AG04450 (cell line): ENCODE measurements around a stretch of chr6.

DNA sequence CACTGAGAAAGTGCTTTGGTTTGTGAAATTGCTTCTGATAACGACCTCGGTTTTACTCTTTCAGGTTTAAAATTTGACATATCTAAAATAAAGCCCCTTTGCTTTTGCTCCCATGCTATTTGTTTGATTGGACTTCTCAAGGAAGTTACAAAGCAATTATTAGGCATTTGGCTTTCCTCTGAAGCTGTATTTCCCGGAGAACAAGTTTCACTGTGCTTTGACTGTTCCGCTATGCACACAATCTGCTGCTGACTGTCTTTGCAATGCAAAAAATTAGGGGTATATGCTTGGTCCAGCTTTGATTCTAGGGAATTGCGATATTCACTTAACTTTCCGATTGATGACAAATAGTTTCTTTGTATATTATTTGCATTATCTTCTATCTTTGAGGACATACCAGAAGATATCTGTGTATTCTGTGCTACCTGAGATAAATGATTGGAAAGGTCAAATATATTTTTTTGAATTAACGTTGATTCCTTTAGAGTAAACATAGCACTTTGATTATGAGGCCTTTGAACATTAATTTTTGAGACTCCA lies 109.1 kb downstream of the REV3L start:
- CAGE, long polyA plus RNA = no peak
- RRBS = no CpG with 5 or more reads among the region's 7 CpGs

- CAGE, long polyA plus RNA = no peak
- RRBS = 3% methylated on average over 10 of the region's 82 CpGs
These were observed 456 bp upstream of the REV3L start for GRCh38 chr6:111483349-111483998.

- CAGE, long polyA plus RNA = no peak
- RRBS = no CpG with 5 or more reads among the region's 3 CpGs
These were observed 51.3 kb upstream of the REV3L start for GRCh38 chr6:111534228-111534821.

DNA sequence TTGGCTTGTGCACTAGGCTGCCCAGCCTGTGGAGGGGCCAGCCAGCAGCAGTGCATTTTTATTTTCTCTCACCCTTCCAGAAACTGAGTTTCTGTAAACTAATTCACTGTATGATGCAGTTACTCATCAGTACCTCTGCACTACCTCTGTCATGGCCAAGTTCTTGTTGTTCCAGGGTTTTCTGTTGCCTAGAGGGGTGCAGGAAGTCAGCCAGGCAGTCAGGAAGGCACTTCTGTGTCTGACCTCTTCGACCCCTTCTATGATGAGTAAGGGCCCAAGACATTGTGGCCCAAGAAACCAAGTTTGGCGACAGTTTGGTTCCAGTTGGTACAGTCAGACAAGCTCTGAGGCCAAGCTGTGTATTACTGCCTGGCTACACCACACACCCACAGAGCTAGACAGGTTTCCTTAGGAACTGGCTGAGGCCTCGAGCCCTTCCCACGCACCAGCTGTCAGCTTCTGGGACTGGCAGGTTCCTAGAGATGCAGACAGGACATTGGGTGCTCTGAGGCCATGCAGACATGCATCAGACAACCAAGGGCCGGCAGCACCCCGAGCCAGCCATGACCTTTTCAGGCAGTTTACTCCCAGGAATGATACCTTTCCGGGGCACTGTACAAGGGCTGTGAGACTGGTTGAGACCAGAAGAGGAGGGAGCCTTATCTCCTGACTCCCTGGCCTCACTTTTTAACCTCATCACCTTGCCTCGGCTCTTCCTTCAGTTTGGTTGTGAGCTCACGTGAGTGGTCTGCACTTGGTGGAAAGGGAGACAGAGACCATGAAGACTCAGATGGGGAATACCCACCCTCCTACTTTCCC lies 41.1 kb downstream of the TRAF3IP2 start:
- CAGE, long polyA plus RNA = no peak
- RRBS = 61% methylated on average over 3 of the region's 9 CpGs

DNA sequence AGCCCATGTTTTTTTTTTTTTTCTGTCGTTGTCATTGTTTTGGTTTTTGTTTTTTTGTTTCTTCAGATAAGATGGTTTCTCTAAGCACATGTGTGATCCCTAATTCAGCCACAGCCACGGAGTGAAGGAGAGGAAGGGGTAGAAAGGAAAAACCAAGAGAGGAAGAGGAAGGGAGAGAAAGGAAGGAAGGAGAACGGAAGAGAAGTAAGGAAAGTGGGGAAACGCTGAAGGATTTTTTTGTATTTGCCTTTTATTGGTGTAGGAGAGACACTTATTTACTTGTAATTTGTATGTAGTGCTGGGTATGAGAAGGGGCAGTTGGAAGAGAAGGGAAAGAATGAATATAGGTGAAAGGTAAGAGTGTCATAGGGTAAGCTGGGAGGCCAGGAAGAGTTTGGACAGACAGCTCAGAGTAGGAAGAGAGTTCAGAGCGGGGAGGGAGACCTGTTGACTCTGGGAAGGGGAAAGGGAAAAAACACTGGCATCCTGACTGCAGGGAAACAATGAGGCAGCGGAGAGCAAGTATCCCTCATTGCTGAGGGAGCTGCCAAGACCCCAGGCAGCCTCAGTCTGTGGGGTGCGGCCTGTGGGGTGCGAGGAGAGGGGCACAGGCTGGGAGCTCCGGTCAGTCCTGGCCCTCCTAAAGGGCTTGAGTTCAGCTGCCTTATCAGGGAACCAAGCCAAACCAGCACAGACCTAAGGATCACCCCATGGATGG lies 3.2 kb downstream of the TRAF3IP2 start:
- CAGE, long polyA plus RNA = no peak
- RRBS = no CpG with 5 or more reads among the region's 9 CpGs

DNA sequence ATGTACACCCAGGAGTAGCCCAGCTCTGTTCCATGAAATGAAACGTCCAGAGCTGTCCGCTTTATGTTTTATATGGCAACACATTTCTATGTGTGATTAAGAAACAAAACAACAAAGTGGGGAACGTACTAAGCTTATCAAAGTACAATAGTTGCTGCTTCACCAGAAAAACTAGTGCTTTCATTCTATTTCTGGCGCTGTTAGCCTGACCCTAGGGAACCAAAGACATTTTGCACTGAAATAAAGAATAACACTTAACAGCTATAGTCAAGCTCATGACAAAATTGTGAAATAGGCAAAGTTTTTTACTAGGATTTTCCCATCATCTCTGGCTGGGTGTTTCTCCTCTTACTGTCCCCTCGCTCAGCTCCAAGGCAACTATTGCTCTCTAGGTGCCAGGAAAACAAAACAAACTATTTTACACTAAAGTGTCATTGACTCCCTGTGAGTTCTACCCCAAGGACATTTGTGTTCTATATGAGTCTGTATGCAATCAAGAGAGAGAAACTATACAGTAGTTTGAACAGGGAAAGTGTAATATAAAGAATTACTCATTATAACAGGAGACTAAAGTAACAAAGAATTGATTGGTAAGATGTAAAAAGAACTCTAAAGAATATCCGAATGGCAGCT lies 22.9 kb upstream of the TRAF3IP2 start:
- CAGE, long polyA plus RNA = no peak
- RRBS = no CpG with 5 or more reads among the region's 6 CpGs

- CAGE, long polyA plus RNA = no peak
These were observed 128.6 kb upstream of the TRAF3IP2 start for GRCh38 chr6:111734325-111734656.

DNA sequence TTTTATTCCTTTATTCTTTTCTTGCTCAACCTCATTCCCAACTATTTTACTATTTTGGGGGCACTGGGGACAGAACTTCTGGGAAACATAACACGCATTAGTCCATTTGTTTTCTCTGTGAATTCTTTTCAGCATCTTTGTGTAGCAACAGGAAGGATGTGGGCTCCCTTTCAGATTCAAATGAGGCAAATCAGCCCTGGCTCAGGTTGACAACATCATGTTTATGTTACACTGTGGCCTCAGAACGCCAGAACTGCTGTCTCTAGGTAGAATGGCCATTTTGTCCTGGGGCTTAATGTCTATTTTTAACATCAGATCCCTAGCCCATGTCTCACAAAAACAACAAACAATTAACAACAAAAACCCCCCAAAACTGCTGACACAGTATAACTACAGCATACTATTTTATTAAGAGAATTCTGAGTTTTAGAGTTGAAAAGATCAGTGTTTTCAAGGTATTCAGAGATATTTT lies 122.1 kb downstream of the FYN start:
- CAGE, long polyA plus RNA = no peak
- RRBS = no CpG with 5 or more reads among the region's 2 CpGs

DNA sequence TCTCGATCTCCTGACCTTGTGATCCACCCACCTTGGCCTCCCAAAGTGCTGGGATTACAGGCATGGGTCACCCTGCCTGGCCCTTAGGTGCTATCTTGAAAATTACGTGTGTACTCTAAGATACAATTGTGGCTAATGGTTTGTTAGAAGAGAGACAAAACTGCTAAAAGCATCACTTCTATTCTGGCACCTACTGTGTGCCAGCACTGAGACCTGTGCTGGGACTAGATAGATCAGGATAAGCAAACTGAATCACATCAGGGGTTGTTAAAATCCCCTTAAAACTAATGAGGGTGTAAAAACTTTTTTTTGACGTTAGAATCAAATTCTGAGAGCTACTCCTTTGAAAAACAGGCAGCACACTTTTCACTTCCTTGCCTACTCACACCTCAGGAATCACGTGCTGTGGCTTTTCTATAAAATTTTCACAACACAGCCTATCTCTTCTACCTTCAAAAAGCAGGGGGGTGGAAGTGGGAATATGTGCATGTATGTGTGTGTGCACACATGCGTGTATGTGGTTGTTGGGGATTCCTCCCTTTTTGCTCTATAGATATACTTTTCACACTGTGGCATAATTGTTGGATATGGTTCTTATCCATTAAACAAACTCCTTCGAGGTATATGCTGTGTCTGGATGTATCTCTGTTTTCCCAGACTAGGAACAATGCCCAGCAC lies 105.5 kb downstream of the FYN start:
- CAGE, long polyA plus RNA = no peak
- RRBS = no CpG with 5 or more reads among the region's 6 CpGs

- CAGE, long polyA plus RNA = no peak
- RRBS = no CpG with 5 or more reads among the region's 6 CpGs
These were observed 92.9 kb downstream of the FYN start for GRCh38 chr6:111780331-111780752.

DNA sequence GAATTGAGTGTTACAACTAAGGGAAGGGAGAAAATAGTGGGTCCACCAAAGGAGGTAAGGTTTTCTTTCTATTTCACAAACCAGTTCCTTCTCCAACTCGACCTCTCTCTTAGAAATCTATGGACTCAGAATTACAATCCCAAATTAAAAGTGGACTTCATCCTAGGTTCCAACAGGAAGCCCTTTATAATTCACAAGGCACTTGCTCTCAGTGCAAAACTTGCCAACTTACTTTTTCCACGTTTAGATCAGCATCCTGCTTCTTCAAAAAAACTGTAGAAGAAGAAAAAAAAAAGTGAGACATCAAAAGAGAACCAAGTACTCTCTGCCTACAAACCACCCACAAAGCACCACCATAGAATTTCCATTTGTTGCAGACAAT lies 26.9 kb downstream of the FYN start:
- CAGE, long polyA plus RNA = no peak
- RRBS = no CpG with 5 or more reads among the region's 2 CpGs

- CAGE, long polyA plus RNA = no peak
- RRBS = no CpG with 5 or more reads among the region's 3 CpGs
These were observed 22.6 kb downstream of the FYN start for GRCh38 chr6:111850739-111850938.

- CAGE, long polyA plus RNA = no peak
- RRBS = no CpG with 5 or more reads among the region's 8 CpGs
These were observed 5.5 kb downstream of the FYN start for GRCh38 chr6:111867480-111868478.

DNA sequence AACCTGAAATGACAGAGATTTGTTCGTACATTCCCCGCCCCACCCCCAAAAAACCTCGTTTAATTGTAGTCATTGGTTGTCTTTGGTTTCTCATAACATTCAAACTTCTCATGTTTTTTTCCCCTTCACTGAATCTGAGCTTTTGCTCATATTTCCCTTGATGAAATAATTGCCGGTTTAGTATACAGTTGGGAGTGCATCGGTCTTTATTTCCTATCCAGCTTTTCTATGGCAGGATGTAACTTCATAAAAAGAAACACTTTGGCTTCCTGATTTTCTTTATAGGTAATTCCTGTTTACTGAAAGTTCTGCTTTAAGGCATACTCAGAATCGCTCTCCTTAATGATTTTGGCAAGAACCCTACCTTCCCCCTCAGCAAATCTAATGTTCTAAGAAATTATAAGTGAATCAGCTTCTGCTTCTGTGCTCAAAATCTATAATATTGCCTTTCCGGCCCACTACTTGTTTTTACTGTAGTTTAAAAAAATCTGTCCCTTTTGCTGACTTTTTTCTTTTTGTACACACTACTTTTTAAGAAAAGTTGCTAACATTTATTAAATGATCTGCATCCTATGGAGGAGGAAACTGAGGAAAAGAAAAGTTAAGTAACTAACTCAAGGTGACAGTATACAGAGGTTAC lies 1.0 kb upstream of the FYN start:
- CAGE, long polyA plus RNA = no peak
- RRBS = no CpG with 5 or more reads among the region's 7 CpGs

GRCh38 chr6:111950737-111951237 lies 77.5 kb upstream of the FYN start:
- CAGE, long polyA plus RNA = no peak
- RRBS = no CpG with 5 or more reads among the region's 8 CpGs

GRCh38 chr6:112222929-112223510 lies 31.3 kb downstream of the LAMA4 start:
- CAGE, long polyA plus RNA = no peak
- RRBS = no CpG with 5 or more reads among the region's 3 CpGs

- CAGE, long polyA plus RNA = no peak
- RRBS = no CpG with 5 or more reads among the region's 6 CpGs
These were observed 17.3 kb downstream of the LAMA4 start for GRCh38 chr6:112236972-112237641.

- CAGE, long polyA plus RNA = no peak
- RRBS = no CpG with 5 or more reads among the region's 8 CpGs
These were observed 3.0 kb downstream of the LAMA4 start for GRCh38 chr6:112250968-112252103.

DNA sequence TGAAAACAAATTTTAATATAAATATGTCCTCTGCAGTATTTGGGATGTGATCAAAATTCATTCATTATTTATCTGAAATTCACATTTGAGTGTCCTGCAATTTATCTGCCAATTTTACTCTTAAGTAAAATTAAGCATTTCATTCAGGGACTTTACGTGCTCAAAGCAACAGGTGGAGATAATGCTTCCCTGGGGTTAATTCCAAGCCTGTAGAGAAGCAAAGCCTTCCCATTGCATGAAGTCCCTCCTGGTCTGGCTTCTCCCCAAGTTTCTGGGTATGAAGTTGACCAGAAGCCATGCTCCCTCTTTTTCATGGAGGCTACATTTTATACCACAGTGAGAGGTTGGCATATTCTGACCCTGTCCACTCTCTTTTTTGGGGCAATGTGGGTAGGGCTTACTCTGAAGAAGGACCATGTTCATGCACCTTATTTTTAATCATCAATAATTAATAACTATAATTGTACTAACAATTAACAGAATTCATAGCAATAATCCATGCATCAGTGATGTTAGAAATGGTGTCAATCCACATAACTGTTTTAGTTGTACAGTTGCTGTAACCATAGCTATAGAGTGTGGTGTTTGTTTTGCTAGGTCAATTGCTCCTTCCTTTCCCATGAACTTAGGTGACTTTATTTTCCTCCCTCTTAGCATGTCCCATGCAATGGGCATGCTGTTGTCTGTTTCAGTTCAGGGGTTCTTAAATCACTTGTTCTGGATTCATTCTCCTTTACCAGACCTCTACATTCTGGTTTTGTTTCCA lies 1.7 kb downstream of the LAMA4 start:
- CAGE, long polyA plus RNA = no peak
- RRBS = no CpG with 5 or more reads among the region's 1 CpG

DNA sequence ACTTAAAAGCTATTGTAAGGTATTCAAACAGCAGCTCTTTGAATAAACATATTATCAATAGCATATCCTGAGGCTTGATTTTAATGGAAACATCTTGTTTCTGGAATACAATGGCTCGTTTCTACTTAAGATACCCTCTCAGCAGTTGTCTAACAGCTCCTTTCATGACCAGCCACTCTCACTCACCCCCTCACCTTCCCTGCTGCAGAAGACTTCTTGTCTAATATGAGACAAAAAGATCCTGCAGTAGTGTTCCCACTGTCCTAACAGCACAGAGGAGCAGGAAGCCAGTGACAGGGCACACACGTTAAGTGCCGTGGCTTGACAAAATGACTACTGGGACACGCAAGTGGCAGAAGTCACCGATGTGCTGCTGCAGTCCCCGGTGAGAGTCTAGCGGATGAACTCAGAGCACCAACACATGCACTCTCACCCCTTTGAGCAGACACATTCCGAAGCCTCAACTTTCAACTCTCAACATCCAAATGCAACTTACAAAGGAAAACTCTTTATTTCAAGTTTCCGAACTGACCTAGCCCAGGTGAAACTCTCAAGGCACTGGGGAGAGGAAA lies 985 bp downstream of the LAMA4 start:
- CAGE, long polyA plus RNA = no peak
- RRBS = no CpG with 5 or more reads among the region's 9 CpGs